SJCRH30 (cell line): Measurements from ENCODE around the gene CKMT2.

DNA sequence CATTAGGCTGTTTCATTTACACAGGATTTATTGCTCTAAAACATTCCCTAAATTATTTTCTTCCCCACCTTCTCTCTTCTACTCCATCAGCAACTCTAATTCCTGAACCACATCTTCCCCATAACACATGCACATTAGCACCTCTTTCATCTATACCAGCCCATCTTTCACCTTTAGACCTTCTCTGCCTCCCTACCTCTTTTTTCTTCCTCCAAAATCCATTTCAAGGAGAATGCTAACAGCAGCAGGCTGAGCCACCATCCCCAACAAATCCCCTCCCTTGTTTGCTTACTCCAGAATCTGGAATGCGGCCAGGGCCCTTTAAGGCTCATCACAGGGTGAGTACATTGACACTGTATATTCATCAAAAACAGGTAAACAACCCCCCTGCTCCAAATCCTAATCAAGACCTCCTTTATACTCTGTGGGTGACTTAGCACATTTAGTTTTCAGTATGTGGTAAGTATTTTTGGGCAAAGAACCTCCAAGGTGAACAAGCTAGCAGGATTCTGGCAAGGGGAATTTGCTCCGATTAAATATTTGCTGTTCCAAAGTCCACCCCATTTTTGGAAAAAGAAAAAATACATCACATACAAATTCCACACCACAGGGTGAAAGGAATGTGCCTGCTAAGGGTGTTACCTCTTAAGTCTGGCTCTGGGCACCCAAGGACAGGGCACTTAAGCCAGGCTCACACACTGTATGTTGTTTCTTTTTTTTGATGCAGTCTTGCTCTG lies 71.5 kb downstream of the SERINC5 start:
- RAMPAGE, long total RNA: no peak

DNA sequence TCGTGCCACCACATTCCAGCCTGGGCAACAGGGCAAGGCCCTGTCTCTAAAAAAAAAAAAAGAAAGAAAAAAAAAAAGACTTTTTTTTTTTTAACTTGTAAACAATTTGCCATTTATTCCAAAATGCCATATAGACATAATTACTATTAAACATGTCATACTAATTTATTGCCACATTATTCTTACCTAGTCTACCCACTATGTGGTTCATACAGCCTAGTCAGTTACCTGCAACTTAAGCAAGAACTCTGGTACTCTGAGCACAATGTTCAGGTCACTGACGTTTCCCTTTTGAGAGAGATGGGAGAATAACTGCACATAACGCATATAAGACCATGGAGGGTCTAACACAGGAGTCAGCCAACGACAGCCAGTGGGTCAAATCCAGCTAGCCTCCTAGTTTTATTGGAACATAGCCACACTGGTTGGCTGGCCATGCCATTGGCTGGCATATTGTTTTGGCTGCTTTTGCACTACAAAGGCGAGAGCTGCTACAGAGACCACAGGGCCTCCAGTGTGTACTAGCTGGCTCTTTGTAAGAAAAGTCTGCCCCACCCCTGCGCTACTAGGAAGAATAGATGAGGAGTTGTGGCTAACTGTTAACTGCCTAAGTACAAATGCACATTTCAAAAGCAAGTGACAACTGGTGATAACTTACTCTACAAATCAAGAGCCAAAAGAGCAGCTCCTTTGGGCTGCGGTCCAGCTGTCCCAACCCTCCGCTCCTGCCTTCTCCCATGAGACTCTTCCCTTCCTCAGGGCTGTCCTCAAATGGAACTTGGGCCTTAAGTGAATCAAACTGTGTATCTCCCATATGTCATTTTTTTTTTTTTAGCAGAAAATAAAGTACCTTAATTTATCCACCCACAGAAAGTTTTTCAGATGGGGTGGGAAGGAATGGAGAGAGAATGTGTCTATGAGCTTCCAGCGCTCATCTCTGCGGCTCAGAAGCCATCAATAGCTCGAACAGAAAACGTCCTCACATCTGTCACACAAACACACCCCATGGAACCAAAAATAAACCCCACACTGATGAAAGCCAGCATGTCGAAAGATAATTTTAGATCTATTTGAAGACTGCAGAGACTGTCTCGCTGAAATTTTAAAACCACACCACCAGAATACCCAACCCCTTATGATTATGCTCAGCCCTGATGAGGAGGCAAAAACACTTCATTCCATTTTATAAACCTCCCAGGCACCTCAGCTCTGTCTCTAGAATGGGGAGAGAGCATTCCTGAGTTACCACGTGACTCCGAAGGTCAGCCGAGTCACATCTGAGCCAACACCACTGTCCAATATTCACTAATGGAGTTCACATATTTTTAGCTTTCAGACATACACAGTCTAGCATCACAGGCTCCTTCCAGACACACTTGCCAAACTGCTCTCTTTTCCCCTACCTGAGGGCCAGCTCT lies 63.7 kb downstream of the SERINC5 start:
- RAMPAGE, long total RNA: no peak

GRCh38 chr5:80646670-80647192 lies 7.7 kb upstream of the MSH3 start:
- RAMPAGE, long total RNA: no peak

GRCh38 chr5:80655433-80655849 lies 658 bp upstream of the DHFR start:
- RAMPAGE, long total RNA: no peak

DNA sequence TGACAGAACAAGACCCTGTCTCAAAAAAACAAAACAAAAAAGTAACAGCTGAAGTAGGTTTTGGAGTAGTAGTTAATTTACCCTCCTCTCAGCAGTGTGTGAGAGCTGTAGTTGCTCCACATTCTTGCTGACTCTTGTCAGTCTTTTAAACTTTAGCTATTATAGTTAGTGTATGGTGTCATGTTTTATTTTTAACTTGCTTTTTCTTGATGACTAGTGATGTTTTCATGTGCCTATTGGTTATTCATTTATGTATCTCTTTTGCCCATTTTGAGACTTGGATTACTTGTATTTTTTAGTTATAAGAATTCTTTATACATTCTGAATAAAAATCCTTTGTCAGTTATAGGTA lies 52.9 kb upstream of the DHFR start:
- RAMPAGE, long total RNA: no peak

GRCh38 chr5:80967079-80967847 lies 7.1 kb downstream of the RASGRF2 start:
- RAMPAGE, long total RNA: no peak

GRCh38 chr5:81164646-81164861 lies 68.6 kb upstream of the CKMT2 start:
- RAMPAGE, long total RNA: no peak

- RAMPAGE, long total RNA: no peak
Observed at GRCh38 chr5:81233054-81233692, at the start of gene CKMT2. CKMT2 (plus strand) TSS chr5:81233322.

DNA sequence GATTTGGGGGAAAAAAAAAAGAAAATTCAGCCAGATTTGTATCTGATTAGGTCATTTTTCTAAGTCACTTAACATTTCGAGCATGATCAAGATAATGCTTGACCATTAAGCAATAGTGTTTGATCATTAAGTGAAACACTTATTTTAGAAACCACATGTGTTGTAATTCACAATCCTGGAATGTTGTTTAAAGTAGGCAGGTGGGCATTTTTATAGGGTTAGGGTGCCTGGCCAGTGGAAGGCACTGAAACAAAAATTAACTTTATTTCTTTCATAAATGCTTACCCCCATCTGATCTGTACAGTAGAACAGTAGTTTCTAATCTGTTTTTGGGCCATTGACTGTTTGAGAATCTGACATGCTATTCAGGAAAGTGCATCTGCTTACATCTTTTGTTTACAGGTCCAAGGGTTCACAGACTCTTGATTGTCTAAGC lies 9.1 kb downstream of the ZCCHC9 start:
- RAMPAGE, long total RNA: no peak

DNA sequence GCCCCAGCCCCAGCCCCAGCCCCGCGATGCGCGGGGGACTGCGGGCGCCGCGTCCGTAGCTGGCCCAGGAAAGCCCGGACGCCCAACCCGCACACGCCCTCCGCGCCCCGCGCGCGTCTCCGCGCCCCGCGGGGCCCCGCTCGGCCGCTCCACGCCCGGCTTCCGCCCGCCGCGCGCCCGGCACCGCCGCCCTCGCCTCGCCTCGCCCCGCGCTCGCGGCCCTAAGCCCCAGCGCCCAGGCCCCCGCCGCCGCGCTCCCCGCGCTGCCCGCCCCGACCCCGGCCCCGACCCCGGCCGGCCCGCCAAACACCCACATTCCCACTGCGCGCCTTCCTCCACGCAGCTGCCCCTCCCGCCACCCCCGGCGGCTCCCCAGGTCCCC lies 655 bp downstream of the SSBP2 start:
- RAMPAGE, long total RNA: no peak

GRCh38 chr5:81850314-81851018 lies 99.6 kb upstream of the SSBP2 start:
- RAMPAGE, long total RNA: no peak

DNA sequence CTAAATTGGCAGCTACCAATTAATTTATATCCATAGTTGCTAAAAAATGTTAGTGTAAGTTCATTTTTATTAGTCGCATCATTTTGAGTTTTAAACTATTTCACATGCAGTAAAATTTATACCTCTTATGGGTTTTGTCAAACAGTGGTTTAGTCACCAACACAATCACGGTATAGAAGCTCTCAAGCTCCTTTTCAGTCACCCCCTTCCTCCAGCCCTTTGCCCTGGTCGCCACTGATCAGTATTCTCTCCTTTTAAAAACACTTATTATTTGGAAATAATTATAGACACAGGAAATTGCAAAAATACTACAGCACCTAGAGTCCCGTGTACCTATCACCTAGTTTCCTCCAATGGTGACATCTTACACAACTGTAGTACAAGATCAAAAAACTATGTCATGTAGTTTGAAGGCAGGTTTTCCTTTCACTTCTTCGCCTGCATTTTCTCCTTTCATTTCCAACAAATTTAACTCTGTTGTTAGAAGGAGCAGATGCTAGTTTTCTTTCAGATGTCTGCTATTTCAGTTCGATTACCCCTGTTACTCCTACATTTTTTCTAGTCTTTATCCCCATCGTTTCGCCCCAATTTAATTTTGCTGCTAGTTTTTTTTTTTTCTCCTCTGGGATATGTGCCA lies 745 bp upstream of the ATG10 start:
- RAMPAGE, long total RNA: no peak

GRCh38 chr5:83055399-83056164 lies 21.6 kb downstream of the TMEM167A start:
- RAMPAGE, long total RNA: no peak

DNA sequence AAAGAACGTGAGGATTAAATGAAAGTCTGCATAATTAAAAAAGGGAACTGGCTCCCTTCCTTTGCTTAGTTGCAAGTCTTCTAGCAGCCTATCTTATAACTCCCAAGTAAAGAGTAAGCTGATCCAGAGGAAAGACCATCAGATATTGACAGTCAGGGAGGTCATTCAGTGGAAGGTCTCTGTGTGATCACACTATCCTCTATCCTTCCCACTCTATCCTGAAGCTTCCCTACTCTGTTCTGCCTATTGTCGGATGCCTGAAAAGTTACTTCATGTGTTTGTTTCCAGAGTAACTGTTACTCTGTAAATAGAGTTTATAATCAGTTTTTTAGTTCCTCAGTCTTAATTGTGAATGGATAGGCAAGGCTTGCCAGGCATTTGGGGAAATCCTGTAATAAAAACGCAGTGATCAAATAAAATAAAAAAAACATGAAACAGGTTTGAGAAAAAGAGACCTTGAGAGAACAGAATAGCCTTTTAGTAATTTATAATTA lies 79.8 kb downstream of the XRCC4 start:
- RAMPAGE, long total RNA: no peak

- RAMPAGE, long total RNA: no peak
Observed at GRCh38 chr5:83368222-83368754, 103.3 kb upstream of the VCAN start.

GRCh38 chr5:83472375-83473370 lies 1.1 kb downstream of the VCAN start:
- RAMPAGE, long total RNA: no peak

GRCh38 chr5:83508649-83509264 lies 37.2 kb downstream of the VCAN start:
- RAMPAGE, long total RNA: no peak

DNA sequence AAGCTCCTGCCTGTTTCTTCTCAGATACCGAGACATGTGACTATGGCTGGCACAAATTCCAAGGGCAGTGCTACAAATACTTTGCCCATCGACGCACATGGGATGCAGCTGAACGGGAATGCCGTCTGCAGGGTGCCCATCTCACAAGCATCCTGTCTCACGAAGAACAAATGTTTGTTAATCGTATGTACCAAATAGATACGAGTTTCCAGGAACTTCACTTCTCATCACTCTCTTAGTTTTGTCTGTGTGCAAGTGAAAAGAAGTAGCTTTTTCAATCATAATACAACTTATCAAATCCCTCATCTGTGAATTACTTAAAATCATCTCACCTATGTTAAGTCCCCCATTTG lies 81.8 kb downstream of the VCAN start:
- RAMPAGE, long total RNA: no peak

DNA sequence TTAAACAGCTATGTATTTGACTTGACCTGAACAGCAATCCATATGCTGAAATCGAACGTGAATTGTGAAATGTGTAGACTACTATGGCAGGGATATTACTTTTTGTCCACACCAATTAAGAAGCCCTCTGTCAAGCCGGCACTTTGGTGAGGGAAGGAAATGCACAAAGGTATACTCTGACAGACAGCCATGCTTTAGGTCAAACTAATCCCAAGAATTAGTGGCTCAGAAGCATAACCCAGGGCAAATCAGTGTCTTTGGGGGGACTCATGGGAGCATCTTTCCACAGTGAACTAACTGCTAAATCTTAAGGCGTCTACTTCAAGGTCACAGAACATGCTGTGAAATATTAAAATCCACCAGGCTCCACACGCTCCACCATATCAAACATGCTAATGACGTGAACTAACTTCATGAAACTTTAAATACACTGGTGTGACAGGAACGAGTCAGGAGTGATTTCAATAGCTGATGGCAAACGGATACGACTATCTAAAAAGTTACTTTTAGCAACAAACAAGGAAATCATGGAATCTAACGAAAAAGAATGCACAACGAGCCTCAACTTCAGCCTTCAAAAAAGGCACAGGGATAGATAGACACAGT lies 611 bp downstream of the MEF2C start:
- RAMPAGE, long total RNA: no peak

- RAMPAGE, long total RNA: no peak
Observed at GRCh38 chr5:88886696-88887246, 3.8 kb upstream of the MEF2C start.